A375 (cell line): ENCODE data around the genes TRIM42 and ATP1B3.

GRCh38 chr3:139340712-139341235, 3.0 kb upstream of the MRPS22 start:
- RAMPAGE, long total RNA: no peak

- RAMPAGE, long total RNA: no peak
These were observed 2.6 kb upstream of the RBP1 start for GRCh38 chr3:139542139-139542645.

- RAMPAGE, long total RNA: no peak
These were observed 1.0 kb downstream of the CLSTN2 start for GRCh38 chr3:139935852-139936544.

- RAMPAGE, long total RNA: no peak
These were observed 311.4 kb downstream of the CLSTN2 start for GRCh38 chr3:140246311-140246905.

DNA sequence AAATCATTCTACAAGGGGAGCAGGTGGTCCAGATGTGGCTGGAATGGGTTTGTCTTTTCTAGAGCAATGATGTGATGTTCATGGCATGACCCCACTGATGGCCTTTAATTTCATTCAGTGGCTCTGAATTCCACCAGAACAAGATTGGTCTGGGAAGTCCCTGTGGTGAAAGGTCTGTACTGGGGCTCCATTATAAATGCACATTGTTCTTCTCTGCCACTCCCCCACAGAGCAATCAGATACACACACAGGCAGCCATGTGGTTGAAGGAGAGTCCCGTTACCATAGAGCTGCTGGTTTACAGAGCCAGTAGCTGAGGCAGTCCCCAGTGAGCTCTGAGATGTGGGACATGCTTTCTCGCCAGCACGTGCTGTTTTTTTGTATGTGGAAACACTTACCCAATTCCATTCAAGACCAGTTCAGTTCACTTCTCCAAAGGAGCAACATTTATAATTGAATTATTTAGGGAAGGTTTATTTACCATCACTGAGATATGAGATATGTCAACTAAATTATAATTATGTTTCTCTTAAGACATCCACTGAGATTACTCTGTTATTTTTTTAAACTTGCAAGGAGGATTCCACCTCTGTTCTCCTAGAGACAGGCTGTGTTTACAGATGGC, 172.6 kb upstream of the TRIM42 start:
- RAMPAGE, long total RNA: no peak

DNA sequence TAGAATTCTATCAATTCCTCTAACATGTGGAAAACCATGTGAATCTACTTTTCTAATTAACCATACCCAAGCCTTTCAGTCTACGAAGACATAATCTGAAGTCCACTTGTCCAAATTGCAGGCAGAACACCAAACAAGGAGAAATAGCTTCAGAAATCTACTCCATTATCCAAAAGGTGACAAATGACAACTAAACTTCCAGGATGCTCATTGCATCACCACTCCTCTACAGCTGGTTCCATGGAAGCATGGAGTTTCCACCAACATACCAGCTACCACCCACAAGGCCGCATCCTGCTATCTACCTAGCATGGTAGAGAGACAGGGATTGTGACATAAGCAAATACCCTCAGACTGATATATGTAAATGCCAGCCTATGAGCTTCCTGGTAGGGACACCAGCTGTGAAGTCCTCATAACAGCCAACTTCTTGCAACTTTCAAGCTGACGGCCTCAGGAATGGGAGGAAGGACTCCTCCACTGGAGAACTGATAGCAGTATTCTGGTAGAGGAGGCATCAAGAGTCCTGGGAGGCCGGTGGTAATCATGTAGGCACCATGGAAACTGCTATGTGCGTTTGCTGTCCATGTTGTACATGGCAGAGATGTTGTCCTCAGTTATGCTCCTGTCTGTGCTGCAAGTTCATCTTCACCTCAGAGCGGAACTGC, at the start of gene TRIM42:
TRIM42 (plus strand) TSS at position 392 of the 668 bp plus-strand sequence.
- RAMPAGE, long total RNA: no peak

- RAMPAGE, long total RNA: no peak
These were observed 30.7 kb downstream of the TRIM42 start for GRCh38 chr3:140708540-140708931.

DNA sequence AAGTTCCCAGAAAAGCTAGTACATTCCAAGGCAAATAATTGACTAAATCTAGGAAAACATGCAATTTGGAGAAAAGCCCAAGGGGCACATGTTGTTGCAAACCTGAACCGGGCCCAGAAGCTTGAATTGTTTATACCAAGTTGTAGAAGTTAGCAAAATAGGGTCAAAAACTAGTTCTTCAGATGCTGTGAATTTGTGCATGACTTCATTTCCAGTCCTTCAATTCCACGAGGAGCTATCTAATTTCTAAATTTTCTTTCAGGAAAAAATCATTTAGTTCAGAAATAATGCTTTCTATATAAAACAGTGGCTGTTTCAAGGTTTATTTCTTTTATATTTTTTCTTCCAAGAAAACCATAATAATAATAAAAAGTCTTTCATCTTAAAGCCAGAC, 31.1 kb downstream of the TRIM42 start:
- RAMPAGE, long total RNA: no peak

- RAMPAGE, long total RNA: no peak
These were observed 36.5 kb upstream of the ZBTB38 start for GRCh38 chr3:141331653-141332403.

- RAMPAGE, long total RNA: no peak
These were observed 7.6 kb upstream of the ZBTB38 start for GRCh38 chr3:141360670-141361210.

DNA sequence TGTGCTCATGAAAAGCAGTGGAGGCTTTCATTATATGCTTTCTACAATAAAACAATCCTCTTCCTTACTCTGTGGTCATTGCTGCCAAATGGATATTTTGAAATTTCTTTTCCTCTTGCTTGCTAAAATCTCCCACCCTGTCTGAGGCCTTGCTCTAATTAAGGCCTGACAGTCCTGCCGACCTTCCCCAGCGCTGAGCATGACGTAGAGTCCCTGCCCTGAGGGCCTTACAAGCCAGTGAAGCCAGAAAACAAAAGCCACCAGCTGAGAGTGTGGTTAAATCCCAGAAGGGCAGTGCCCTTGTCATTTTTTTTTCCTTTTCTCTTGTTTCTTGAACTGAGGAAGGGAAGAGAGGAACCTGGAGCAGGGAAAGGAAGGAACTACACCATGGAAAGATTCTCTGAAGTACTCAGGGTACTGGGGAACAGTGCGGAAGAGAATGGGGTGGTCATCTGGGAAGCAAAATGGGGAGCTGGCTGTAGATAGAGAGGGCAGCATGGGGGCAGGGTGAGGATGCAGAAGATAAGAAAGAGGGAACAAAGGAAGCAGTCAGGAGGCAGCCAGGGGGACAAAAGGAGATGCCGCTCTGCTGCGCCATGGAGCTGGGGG, 24.9 kb downstream of the ZBTB38 start:
- RAMPAGE, long total RNA: no peak

DNA sequence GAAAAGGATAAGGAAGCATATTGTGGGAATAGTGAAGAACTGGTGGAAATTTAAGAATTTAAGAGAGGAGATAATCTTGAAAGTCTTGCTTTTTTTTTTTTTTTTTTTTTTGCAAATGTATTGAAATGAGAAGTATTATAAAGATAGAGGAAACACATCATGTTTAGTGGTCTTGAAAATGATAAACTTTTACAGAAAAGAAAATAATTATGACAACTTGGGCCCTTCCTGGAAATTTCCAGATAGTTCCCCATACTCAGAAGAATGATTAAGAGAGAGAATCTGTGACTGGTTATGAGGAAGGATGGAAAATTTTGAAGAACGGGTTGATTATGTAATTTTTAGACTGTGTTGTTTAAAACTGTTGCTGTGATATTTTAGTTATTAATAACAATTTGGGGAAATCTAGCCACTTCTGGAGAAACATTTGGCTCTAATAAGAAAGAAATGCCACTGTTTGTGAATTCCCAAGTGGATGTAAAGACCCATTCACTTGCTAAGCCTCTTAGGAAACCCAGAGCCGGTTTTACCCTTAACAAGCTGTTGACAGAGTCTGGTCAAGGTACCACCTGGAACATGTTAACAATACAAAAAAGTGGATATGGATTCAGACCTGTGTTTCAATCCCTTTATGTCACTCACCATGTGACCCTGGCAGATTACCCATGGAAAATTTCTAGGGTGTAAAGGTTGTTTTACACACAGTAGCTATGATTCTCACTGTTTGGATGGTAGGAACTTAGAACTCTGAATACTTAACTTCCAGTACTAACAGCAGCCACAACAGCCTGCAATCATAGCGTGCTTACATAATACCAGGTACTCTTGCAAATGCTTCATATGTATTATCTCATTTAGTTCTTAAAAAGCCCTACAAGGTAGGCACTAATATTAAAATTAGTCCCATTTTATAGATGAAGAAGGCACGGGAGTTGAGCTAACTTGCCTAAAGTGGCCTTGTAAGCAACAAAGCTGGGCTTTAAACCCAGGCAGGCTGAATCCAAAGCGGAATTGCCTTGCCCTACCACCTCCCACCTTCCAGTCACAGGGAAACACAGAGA, 31.9 kb downstream of the ZBTB38 start:
- RAMPAGE, long total RNA: no peak

DNA sequence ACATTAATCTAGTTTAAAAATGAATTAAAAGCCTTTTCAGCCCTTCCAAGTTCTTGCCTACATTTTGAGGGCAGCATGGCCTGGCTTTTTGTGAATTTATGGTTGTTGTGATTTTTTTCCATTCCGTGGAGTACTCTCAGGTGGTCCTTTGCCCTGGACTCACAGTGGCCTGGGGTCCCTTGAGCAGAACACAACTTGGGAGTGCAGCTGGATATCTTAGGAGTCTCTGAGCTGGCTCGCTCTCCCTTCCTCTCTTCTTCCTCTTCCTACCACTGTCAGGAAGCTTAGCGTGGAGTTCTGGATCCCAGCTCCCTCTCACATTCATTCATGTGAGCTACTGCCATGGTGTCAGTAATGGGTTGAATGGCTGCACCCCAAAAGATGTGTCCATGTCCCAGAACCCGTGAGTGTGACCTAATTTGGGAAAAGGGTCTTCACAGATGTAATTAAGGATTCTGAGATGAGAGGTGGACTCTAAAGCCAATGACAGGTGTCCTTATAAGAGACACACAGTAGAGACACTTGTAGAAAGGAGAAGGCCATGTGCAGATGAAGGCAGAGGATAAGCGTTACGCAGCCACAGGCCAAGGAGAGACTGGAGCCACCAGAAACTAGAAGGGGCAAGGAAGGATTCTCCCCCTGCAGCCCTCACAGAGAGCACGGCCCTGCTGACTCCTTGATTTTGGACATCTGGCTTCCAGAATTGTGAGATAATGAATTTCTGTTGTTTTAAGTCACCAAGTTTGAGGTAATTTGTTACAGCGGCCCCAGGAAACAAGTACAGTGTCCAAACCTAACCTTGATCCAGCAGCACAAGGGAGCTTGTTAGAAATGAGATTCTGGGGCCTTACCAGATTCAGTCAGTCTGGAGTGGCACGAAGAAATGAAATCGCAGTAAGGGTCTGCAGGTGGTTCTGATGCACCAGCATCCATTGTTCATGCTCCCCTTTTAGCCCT, 48.2 kb downstream of the ZBTB38 start:
- RAMPAGE, long total RNA: no peak

DNA sequence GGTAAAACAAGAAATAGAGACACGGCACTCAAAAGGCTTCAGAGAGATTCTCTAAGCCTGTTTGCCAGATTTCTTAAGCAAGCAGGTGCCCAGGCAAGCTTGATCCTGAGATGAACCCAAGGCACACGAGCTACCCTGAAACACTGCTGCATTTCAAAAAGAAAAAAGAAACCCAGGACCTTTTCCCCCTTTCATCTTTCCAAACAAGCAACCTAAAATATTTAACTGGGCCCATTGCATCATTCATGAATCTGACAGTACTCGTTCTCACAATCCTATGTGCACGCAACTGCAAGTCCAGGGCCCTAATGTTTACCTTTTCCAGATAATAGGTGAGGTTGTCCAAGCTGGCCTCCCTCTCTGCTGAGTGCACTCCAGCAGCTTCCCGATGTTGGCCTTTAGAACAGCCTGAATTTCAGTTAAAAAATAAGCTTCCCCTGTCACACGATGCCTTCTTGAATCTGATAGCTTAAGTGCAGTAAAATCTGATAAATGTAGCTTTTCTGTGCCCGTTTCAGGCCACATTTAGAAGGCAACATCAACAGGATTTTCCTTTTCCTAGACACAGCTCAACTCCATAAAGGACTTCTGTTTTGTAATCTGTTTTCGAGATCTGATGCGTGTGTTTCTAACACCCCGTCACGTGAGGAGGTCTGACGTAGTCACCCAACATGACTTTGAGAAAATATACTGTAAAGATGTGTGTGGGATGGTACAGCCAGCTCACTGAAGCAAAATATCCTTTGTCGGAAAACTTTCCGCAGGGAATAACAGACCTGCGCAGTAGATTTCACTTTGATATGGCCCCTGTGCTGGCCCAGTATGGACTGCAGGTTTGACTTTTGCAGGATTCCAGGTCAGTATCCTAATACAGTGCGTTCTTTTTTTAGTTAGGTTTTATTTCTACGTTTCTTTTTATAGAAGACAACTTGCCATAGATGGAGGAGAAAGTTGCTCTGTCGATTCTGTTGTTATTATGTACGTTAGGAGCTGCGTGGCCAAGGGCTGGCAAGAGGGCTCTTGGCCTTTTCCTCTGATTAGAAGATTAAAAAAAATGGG, 55.1 kb upstream of the RASA2 start:
- RAMPAGE, long total RNA: no peak

DNA sequence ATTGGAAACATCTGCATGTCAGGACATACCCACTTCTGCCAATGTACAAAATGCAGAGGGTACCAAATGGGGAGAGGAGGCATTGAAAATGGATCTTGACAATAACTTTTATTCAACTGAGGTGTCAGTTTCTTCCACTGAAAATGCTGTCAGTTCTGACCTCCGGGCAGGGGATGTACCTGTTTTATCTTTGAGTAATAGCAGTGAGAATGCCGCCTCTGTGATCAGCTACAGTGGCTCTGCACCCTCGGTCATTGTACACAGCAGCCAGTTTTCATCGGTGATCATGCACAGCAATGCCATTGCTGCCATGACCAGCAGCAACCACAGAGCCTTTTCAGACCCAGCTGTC, 42.6 kb upstream of the RASA2 start:
- RAMPAGE, long total RNA: no peak

GRCh38 chr3:141646625-141647115, 91.4 kb upstream of the RNF7 start:
- RAMPAGE, long total RNA: no peak

DNA sequence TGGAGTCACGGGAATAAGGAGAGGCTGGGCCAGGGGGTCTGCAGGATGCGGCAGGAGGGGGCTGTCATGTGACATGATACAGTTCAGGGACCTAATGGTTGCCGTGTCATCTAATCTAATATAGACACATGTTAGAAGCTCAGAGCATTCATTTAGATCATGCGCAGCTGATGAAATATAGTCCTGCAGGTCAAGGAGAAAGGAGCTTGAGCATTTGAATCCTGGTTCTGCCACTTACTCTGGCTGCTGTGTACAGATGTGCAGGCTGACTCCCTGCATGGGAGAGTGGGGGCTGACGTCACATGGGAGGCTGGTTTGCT, 32.6 kb downstream of the GRK7 start:
- RAMPAGE, long total RNA: no peak

GRCh38 chr3:141875890-141876947, at the start of gene ATP1B3:
Gene ATP1B3, plus strand, starts transcription at chr3:141876643.
- RAMPAGE, long total RNA: no peak

GRCh38 chr3:141940032-141940860, 63.8 kb downstream of the ATP1B3 start:
- RAMPAGE, long total RNA: no peak

GRCh38 chr3:141941863-141942516, 65.5 kb downstream of the ATP1B3 start:
- RAMPAGE, long total RNA: no peak